SK-N-DZ (cell line): Measurements from ENCODE around the genes PEF1, KHDRBS1, ZBTB8A and RNF19B.

RAMPAGE:
- cytosol, long total RNA = no peak
- nucleus, long total RNA = no peak
Measured at GRCh38 chr1:31644126-31644934, at the start of gene PEF1. Gene PEF1, minus strand, starts transcription at chr1:31644876.

GRCh38 chr1:31666146-31667052 lies 21.7 kb upstream of the PEF1 start:
RAMPAGE:
- cytosol, long total RNA = no peak
- nucleus, long total RNA = no peak

RAMPAGE:
- cytosol, long total RNA = no peak
- nucleus, long total RNA = no peak
Measured at GRCh38 chr1:31695780-31696662, 7.8 kb downstream of the COL16A1 start.

DNA sequence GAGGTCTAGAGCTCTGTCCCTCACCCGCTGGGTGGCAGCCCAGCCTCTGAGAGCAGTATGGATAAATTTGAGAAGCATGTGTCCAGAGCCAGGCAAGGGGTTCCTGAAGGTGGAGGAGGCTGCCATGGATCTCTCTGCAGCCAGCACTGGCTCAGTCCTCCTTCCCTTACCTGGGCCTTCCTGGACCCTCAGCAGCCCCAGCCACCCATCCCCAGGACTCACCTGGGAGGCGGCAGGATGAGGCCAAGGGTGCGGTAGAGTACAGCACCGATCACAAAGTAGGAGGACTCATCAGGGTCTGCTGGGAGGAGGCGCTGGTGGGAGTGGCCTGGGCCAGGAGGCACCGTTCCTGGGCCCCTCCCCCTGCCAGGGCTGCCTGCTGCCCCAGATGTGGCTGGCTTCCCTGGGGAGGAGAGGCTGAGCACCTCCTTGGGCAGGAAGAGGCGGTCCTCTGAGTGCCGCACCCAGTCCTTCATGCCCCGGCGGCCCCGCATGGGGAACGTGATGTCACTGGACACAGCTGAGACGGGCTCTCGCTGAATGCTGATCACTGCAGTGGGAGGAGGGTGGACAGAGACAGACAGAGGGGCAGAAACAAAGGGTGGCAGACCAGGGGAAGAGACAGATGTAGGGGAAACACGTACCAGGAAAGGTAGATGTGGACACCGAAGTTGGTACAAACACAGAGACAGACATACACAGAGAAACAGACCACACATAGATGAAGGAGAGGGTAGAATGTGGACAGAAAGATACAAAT lies 24.9 kb downstream of the ADGRB2 start:
RAMPAGE:
- cytosol, long total RNA = no peak
- nucleus, long total RNA = no peak

DNA sequence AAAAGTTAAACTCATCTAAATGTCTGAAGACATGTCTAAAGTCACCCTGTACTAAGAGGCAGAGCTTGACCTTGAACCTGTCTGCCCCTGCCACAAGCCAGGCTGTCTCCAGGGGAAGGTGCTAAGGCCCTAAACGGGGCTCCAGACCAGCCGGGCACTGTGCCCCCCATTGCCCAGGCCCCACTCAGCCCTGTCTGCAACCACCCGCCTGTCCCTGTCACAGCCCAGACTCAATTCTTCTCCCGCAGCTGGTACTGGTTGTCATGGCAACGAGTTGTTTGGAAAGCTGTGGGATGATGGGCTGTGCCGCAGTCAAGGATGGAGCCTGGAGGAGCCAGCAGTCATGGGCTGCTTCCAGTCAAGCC lies 4.3 kb downstream of the SPOCD1 start:
RAMPAGE:
- cytosol, long total RNA = no peak
- nucleus, long total RNA = no peak

DNA sequence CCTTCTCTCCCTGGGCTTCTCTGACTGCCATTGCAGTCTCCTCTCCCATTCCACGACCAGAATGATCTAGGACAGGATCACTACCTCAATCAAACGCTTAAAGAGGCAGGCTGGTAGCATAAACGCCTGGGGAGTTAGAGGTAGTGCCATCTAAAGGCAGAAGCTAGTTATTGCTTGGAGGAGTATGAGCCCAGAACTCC lies 10.2 kb upstream of the KHDRBS1 start:
RAMPAGE:
- cytosol, long total RNA = no peak
- nucleus, long total RNA = no peak

GRCh38 chr1:32013087-32013976 lies at the start of gene KHDRBS1:
Gene KHDRBS1, plus strand, starts transcription at chr1:32013868.
RAMPAGE:
- cytosol, long total RNA = no peak
- nucleus, long total RNA = no peak

DNA sequence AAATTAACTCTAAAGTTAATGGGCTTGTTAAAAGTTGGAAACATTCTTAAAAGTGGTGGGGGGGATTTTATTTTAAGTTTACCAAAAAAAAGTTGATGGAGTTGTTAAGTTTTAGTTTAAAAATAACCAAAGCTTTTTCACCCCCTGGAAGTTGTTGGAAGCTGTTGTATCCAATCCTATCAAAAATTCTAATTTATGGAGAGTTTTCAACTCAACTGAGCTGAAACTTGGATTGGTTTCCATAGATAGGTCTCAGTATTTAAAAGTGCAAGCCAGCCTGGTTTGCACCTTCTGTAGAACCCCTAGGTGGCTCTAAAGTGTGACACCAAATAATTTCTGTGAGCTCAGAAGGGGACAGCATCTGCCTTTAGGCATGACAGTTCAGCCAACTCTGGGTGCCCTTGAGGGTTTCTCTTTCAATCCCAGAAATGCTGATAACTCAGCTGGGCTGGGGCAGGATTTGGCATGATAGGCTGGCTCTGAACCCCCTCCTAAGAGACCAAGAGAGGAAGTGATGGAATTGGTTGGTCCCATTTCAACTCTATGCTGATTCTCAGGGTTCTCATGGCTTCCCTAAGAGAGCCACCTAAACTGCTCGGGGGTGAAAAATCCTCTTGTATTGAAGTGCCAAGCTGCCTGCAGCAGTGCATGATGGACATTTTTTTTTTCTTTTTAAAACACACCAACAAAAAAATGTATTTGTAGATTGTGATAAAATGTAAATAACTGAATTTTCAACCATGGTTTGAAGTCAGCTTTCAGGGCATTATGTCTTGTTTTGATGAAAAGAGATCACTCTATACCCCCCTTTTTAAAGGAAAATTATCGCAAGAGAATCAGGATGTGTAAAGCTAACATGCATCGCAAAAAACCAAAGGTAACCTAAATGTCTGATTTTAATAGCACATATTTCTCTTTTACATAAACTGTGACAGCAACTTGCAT lies 28.5 kb upstream of the TMEM39B start:
RAMPAGE:
- cytosol, long total RNA = no peak
- nucleus, long total RNA = no peak

DNA sequence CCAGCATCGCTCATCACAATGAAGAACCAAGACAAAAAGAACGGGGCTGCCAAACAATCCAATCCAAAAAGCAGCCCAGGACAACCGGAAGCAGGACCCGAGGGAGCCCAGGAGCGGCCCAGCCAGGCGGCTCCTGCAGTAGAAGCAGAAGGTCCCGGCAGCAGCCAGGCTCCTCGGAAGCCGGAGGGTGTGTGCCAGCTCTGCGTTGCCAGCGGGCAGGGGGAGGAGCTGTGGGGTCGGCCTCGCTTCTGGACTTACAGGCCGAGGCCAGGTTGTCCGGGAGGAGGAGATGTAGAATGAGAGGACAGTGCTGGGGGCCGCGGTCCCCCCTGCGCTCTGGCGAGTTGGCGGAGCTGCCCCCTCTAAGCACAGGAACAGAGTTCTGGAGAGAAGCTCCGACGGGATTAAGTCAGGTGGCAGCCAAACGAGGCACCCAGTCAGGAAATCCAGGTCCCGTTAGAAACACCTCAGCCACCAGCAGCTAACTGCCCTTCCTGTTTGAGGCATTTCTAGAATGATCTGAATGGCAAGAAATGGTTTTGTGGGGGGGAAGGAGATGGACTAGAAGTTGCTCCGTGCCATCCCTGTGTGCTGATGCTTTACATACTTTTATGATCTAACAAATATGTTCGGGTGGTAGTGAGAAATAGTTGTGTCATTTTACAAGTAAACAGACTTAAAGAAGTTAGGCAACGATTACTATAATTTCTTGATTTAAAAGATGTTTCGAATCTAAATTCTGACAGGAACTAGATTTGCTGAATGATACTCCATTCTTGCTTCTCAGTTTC lies 1.0 kb downstream of the TXLNA start:
RAMPAGE:
- cytosol, long total RNA = no peak
- nucleus, long total RNA = no peak

RAMPAGE:
- cytosol, long total RNA = no peak
- nucleus, long total RNA = no peak
Measured at GRCh38 chr1:32197404-32198067, 2.9 kb upstream of the CCDC28B start.

DNA sequence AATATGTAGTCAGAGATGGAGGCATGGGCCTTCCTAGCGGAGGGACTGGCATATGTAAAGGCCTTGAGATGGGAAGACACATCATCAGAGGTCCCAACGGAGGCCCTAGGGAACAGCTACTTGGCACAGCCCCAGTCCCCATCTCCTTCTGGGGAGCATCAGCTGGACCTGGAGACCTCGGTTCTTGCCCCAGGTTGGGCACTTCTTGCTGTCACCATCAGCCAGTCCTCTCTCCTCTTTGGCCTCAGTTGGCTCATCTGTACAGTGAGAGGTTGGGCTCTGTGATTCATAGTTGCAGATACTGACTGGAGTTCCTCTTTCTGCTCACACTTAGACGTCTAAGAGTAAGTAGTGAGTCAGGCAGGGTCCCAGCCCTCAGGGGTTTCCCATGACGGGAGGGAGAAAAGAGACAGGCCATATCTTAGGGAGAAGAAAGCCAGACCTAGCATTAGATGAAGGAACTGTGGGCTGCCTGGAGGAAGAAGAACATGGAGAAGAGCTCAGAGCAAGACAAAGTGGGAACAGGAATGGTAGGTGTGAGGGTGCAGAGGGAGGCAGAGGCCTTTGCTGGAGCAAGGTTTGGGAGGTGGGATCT lies 3.5 kb upstream of the MARCKSL1 start:
RAMPAGE:
- cytosol, long total RNA = no peak
- nucleus, long total RNA = no peak

GRCh38 chr1:32377752-32378261 lies 15.5 kb downstream of the TSSK3 start:
RAMPAGE:
- cytosol, long total RNA = no peak
- nucleus, long total RNA = no peak

DNA sequence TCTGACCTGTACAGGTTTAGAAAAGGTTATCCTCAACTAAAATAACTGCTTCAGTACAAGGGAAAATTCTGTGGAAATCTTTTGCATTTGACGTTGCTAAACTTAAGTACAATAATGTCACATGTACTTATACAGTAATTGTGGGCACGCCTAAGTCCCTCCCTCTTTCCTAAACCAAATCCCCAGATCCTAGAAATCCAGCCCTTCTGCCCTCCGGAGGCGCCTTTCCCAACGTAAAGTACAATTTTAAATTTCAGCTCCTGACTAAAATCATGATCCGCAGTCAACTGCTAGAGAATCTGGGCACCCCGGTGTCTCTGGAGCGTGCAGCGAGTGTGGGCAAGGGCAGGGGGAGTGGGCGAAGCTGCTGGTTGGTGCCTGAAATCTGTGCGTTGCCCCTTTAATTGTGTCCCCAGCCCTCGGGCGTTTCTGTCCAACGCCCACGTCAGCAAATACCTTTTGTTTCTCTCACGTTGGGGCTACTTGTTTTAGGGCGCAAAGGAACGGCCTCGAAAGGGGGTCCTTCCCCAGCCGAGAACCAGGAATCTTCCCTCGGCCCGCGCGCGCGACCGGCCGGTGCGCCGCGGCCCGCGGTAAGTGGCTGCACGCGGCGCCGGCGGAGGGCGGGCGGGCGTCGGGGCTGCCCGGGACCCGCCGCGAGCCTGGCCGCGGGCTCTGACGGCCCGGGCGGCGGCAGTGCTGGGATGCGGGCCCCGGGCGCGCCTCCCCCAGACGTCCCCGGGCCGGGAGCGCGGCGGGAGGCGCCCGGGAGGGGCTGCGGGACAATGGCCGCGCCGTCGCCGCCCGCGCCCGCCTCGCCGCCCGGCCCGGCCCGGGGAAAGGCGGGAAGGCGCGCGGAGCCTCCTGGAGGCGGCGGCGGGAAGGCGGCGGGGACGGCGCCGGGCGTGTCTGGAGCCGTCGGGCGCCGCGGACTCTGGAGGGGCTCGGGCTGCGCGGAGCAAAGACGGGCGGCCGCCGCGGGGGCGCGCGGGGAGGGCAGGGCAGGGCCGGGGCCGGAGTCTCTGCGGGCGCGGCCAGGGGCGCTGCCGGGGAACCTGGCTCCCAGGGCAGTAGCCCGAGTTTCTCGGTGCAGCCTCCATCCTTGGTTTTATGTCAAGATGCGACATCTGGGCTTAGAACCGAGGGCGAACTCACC lies at the start of gene ZBTB8A:
TSS of gene ZBTB8A (plus strand) at position 448 of the 1,156 bp plus-strand sequence.
RAMPAGE:
- cytosol, long total RNA = start-site peak on the plus strand centred at position 455 of the sequence, 235 bp wide, 32 and 45 reads in 2 replicates
- nucleus, long total RNA = no peak

RAMPAGE:
- cytosol, long total RNA = no peak
- nucleus, long total RNA = no peak
Measured at GRCh38 chr1:32684969-32685920, 17.3 kb downstream of the SYNC start.

DNA sequence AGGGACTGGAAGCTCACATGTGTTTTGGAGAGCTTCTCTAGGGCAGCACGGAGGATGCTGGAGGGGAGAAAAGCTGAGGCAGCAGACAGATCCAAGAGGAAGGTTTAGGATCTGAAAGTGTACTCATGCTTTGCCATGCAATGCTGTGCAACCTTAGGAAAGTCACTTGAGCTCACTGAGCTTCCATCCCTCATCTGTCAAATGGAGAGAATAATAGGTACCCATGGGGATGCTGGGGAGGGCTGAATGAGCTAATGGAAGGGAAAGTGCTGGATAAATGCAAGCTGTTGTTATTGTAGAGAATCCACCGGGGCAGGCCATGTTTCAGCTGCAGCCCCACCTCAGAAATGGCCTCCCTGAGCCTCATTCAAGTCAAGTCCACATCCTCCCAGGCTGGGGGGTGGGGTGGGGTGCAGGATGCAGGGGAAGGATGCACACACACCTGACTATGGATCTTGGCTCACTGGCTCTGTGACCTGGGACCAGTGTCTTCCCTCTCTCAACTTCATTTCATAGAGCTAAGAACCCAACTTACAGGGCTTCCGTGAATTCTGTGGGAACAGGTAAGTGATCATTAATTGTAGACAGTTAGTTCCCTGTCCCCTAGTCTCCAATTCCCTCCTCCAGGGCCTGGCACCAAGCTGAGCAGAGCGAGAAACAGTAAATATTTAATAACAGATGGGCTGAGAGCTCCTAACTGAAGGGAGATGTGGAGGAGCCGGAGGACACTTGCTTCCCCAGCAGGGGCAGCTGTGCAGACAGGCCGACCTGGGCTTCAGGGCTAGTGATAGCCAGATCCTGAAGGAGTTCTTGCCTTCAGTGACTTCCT lies 12.7 kb upstream of the KIAA1522 start:
RAMPAGE:
- cytosol, long total RNA = no peak
- nucleus, long total RNA = no peak

DNA sequence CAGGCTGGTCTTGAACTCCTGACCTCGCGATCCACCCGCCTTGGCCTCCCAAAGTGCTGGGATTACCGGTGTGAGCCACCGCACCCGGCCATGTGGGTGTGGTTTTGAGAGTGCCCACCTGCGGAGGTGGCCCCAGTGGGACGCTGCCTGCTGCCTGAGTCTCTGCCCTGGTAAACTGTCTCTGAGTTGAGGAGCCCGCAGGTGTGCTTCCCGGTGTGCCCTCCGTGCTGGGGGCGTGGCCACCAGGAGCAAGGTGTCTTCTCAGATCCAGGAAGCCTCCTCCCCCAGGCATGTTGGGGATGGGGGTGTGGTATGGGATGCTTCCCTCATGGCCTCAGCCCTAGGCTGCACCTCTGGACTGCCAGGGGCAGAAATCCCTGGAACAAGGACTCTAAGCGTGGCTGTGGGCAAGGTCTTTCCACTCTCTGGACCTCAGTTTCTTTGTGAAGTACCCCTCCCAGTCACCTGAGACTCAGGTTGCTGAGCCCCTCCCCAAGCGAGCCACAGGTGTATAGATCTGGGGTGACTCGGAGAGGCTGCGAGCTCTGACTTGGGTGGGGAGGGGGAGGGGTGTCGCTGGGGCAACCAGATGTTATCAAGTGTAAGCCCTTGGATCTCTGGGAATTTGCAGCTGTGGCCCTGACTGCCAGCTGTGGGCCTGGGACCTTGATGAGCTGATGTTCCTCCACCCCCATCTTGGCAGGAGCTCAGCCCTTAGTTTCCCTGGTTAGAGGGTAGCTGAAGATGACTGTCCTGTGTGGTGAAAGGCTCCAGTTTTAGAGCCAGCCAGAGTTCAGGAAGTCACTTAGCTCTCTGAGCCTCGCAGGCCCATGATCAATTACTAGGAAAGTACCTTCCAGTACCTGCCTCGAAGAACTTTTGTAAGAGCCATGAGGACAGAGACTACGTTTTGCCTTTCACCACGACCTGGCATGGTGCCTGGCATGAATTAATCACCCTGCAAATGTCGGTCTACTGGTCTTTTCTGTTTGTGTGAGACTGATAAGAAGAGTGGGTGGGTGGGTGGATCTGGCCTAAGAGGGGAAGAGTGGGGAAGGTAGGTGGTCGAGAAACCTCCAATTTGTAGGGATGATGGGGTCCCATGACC lies 19.5 kb downstream of the KIAA1522 start:
RAMPAGE:
- cytosol, long total RNA = no peak
- nucleus, long total RNA = no peak

RAMPAGE:
- cytosol, long total RNA = start-site peak on the plus strand at chr1:32765616-32765680, 26 and 43 reads in 2 replicates
- nucleus, long total RNA = start-site peak on the plus strand at chr1:32765627-32765674, 19 and 10 reads in 2 replicates
Measured at GRCh38 chr1:32765426-32766079, 23.9 kb downstream of the KIAA1522 start.

DNA sequence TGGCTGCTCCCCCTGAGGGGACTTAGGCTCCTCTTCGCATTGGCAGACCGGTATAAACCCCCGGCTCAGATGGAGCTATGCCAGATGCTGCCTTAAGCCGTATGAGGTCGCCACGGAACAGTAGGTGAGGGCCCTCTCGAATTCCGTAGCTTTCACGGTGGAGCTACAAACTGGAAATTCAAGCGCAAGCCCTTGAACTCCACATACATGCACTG lies 24.2 kb upstream of the TMEM54 start:
RAMPAGE:
- cytosol, long total RNA = no peak
- nucleus, long total RNA = no peak

GRCh38 chr1:32932591-32933123 lies 31.5 kb upstream of the TMEM54 start:
RAMPAGE:
- cytosol, long total RNA = no peak
- nucleus, long total RNA = no peak

DNA sequence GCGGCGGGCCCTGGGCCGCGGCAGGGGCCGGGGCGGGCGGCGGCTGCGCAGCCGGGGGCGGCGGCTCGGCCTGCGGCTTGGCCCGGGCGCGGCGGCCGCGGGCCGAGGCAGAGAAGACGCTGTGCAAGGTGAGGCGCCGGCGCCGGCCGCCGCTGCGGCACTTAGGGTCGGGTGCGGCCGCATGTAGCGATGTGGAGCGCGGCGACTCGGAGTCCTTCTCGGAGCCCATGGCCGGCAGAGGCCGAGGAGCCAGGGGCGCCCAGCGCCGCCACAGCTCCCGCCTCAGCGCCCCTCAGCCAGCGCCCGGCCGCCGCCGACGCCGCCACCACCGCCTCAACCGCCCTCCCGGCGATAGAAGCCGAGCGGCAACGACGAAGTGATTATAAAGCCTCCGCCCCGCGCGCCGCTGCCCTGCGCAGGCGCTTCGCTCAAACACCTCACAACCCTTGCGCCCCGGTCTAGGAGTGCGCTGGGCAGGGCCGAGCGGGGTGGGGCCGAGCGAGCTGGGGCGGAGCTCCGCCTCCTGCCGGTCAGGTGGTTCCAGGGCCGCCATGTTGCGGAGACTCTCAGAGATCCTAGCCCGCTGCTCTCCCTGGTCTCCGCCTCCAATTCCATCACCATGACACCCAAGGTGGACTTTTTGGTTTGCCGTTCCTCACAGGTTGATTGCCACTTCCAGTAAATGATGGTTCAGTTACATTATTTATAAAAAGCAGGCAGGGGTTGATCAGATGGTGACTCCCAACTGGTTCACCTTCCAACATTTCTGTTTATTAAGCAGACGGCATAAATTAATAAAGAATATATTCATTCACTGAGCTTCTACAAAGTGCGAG lies at the start of gene RNF19B:
TSS of gene RNF19B (minus strand) at position 353 of the 836 bp plus-strand sequence.
RAMPAGE:
- cytosol, long total RNA = no peak
- nucleus, long total RNA = no peak